A375 (cell line): ENCODE measurements around a stretch of chr7.

- RAMPAGE, long total RNA, result no peak
Observed at GRCh38 chr7:97733285-97733906, 1.5 kb downstream of the TAC1 start.

GRCh38 chr7:97971289-97972568 lies 18.3 kb downstream of the OCM2 start:
- RAMPAGE, long total RNA, result start-site peak on the minus strand at chr7:97972274-97972352, 352 and 423 reads in 2 replicates

DNA sequence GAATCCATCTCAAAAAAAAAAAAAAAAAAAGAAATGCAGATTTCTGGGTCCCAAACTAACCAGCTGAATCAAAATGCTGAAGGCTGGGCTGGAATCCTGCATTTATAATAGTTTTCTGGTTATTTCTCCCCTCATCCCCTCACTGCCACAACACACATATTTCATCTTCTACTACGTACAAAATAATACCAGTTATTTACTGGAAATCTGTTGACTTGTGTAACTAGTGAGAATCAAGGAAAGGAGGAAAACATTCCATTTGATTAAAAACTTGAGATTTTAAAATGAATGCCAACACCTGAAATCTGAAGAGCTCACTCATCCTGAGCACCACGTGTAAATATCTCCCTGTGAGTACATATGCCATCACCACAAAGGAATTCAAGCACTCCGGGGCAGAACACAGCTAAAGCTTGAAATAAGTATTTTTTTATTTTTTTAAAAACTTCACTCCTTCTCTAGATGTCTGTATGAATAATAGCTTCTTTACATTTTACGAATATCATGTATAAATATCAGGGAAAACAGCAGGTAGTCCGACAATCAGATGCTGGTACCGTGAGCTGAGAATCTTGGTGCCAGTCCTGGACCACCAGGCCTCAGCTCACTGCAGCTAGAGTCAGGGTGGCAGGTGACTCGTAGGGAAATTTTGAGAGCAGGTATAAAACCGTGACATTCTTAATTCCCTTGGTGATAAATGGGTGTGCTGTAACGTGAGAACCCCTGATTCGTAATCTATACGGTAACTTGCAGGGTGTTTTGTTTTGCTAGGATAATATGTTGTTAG lies 12.6 kb downstream of the LMTK2 start:
- RAMPAGE, long total RNA, result no peak

DNA sequence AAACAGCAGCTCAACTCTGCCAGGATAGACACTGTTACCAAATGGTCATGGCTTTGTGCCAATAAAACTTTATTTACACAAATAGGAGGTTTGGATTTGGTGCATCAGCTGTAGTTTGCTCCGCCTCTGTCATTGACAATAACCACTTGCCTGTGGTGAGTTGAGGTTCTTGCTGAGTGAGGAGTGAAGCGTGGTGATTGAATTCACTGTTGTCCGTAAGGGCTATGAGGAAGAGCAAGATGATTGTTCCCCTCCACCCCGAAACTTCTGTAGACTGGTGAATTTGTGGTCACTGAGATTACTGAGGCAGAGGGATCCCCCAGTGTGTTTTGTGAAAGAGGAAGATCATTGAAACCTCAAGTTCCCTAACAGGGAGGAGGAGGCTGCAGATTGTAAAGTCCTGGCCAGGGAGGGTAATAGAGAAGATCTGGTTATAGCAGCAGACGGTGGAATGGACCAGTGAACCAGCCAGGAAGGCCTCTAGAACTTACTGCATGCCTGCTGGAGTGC lies 31.0 kb downstream of the LMTK2 start:
- RAMPAGE, long total RNA, result no peak

GRCh38 chr7:98202336-98203090 lies 8.7 kb upstream of the BHLHA15 start:
- RAMPAGE, long total RNA, result no peak

DNA sequence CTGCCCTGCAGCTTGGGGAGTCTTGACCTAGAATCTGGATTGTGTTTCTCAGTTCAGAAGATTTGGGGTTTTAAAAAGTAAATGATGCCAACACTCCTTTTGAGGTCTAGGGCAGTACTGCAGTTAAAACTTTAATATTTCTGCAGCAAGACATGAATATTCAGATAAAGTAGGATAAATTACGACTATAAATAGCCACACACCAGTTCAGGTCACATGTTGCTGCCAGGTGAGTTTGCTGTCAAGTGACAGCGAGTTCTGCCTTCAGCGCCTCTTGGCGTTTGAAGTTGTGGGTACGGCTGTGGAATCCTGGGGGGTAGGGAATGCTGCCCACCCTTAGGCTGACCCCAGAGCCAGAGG lies 5.1 kb downstream of the BRI3 start:
- RAMPAGE, long total RNA, result no peak

GRCh38 chr7:98352272-98353106 lies 48.4 kb downstream of the BAIAP2L1 start:
- RAMPAGE, long total RNA, result no peak

- RAMPAGE, long total RNA, result no peak
Observed at GRCh38 chr7:98353971-98354461, 46.9 kb downstream of the BAIAP2L1 start.

DNA sequence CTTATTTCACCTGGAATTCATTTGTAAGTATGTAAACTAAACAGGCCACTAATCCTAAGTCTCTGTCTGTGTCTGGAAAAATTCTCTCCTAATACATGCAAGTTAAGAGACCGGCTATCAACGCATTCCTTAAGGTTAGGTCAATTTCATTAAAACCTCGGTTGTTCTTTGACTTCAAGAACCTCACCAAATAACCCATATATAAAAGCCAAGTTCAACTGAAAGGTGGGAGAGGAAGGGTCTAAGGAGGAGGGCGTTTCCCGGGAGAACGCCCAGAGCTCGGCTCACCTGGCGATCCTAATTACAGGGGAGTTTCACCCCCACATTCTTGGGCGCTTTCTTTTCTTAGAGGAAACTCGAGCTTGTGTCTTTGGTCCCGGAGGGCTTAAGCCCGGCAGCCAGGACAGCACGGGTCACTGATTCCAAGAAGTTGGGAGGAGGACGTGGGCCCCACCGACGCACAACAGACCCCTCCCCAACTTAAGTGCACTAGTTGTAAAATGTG lies 1.1 kb downstream of the BAIAP2L1 start:
- RAMPAGE, long total RNA, result no peak

GRCh38 chr7:98417273-98417954 lies 16.5 kb upstream of the BAIAP2L1 start:
- RAMPAGE, long total RNA, result no peak

DNA sequence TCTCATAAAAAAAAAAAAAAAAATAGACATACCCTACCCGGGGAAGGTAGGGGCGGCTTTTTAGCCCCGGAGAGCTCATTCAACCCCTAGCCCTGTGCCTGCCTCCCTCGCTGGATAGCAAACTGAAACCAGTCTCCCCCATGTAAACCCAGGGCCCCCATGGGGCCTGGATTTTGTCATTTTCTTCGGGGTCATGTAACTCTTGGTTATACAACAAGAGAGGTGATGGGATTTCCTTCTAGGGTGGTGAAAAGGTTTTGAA lies 18.8 kb upstream of the BAIAP2L1 start:
- RAMPAGE, long total RNA, result no peak

DNA sequence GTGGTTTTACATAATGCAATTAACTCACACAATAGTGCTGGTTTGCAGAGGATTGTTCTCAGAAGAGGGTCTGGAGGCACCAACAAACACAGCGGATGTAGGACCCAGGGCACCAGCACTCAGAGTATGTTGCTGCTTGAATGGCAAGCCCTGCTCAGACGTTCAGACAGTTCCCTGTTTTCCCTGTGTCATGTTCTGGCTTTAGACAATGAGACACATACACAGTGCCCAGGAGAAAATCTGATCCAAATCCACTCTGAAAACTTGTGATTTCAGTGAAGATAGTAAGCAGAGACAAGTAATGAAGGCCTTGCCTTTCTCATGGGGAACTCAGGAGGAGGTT lies 51.8 kb upstream of the NPTX2 start:
- RAMPAGE, long total RNA, result no peak

DNA sequence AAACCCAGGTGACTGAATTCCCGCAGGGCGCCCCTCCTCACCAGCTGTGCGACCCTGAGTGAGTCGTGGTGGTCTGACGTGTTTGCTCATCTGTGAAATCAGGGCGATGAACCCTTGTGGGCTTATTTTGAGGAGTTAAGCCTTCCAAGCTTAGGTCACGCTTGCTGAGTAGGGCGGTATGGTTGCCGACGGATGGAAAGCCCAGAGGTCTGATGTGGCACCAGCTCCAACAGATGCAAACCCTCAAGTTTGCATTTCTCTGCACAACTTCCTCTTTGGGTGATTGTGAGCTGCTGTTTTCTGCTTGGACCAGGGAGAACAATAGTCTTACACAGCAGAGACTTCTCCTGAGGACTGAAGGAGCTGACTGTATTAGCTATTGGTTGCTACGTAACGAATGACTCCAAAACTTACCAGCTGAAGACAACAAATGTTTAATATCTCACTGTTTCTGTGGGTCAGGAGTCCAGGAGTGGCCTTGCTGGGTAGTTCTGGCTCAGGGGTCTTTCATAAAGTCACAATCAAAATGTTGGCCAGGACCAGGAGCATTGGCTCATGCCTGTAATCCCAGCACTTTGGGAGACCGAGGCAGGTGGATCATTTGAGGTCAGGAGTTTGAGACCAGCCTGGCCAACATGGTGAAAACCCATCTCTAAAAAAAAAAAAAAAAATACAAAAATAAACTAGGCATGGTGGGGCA lies 25.1 kb downstream of the NPTX2 start:
- RAMPAGE, long total RNA, result no peak

GRCh38 chr7:98771965-98772577 lies 97.7 kb downstream of the TMEM130 start:
- RAMPAGE, long total RNA, result no peak

DNA sequence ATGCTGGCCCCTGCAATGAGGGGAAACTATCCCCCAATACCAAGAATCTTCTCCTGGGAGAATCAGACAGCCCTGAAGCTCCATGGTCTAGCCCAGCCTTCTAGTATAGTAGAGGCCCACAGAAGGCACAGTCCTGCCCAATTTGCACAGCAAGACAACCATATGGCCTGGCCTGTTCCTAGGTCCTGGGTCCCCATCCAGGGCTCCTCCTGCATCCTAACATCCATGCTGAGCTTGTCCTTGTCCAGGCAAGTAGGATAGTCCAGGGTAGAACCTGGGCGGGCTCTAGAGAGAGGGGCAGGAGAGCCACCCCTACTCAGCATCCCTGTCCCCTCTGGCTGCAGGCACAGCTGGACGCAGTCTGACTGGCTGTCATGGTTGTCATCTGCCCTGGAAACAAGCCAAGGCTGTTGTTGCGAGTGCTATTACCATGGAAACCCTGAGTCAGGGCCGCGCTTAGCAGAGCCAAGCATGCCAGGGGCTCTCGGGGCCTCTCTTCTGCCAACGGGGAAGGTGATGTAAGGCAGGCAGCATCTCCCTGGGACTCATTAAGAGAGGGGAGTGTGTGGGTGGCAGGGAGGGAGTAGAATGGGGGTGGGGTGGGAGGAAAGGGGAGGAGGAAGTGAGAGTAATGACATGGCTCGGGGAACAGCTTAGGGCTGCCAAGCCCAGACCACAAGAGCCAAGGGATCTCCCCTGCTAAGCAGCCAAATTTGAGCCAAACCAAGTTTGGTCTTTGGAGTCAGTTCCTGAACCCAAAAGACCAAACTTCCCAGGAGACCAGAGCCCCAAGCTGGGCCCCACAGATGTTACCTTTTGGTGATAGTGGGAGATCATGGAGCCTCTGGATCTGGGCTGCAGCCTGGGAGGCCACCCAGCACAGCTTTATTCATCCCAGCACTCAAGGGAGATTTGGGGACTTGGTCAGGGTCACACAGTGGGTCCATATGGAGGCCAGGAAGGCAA lies 67.7 kb downstream of the TMEM130 start:
- RAMPAGE, long total RNA, result no peak

DNA sequence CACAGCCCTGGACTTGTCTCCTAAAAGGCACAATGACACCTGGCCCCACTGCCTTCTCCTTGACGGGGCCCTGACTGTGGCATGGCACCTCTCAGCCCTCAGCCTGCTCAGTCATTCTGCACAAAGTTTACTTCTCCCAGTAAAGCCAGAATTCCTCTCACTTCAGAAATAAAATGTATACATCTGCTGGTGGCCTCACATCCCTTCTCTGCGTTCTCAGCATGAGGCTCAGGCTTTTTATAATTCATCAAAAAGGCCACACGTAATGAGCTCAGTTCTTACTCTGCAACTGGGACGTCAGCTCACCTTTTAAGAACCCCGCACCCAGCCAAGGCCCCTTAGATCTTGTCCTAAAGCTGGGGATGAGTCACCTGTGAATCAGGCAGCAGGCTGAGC lies 47.4 kb downstream of the TMEM130 start:
- RAMPAGE, long total RNA, result no peak

DNA sequence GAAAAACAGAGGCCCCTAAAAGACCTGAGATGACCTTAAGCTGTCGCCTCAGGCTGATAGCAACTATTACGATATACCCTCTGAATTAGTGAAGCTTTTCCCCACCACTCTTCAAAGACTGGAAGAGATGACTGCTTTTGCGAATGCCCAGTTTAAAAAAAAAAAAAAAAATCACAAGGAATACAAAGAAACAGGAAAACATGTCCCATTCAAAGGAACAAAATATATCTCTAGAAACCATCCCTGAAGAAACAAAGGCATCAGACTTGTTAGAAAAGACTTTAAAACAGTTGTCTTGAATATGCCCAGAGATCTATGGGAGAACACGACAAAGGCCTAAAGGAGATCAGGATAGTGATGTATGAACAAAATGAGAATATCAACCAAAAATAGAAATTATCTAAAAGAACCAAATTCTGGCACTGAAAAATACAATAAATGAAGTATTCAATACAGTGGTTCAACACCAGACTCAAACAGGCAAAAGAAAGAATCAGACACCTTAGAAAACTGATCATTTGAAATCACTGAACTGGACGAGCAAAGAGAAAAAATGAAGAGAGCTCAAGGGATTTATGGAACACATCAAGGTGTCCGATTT lies 120.9 kb downstream of the SMURF1 start:
- RAMPAGE, long total RNA, result no peak

GRCh38 chr7:99029067-99029824 lies 114.7 kb downstream of the SMURF1 start:
- RAMPAGE, long total RNA, result no peak

DNA sequence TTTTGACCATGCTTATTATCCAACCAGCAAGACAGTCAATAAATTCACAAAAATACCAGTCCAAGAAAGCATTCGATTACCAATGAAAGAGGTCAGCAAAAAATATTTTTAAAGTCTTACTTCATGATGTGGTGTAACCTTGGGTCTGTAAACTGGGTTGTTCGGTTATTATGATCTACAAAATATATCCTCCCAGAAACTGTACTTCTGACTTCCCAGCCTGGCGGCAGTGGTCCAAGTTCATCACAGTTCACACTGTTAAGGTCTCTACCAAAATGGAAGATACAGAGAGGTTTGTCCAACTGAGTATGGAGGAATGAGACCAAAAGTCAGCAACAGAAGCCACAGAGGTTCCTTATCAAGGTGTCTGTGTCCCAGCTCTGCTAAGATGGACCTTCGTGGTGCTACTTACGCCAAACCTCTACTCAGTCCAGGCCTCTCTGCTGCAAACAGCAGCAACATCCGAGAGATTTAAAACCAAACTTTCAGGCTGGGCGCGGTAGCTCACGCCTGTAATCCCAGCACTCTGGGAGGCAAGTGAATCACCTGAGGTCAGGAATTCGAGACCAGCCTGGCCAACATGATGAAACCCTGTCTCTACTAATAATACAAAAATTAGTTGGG lies 94.4 kb downstream of the SMURF1 start:
- RAMPAGE, long total RNA, result no peak

DNA sequence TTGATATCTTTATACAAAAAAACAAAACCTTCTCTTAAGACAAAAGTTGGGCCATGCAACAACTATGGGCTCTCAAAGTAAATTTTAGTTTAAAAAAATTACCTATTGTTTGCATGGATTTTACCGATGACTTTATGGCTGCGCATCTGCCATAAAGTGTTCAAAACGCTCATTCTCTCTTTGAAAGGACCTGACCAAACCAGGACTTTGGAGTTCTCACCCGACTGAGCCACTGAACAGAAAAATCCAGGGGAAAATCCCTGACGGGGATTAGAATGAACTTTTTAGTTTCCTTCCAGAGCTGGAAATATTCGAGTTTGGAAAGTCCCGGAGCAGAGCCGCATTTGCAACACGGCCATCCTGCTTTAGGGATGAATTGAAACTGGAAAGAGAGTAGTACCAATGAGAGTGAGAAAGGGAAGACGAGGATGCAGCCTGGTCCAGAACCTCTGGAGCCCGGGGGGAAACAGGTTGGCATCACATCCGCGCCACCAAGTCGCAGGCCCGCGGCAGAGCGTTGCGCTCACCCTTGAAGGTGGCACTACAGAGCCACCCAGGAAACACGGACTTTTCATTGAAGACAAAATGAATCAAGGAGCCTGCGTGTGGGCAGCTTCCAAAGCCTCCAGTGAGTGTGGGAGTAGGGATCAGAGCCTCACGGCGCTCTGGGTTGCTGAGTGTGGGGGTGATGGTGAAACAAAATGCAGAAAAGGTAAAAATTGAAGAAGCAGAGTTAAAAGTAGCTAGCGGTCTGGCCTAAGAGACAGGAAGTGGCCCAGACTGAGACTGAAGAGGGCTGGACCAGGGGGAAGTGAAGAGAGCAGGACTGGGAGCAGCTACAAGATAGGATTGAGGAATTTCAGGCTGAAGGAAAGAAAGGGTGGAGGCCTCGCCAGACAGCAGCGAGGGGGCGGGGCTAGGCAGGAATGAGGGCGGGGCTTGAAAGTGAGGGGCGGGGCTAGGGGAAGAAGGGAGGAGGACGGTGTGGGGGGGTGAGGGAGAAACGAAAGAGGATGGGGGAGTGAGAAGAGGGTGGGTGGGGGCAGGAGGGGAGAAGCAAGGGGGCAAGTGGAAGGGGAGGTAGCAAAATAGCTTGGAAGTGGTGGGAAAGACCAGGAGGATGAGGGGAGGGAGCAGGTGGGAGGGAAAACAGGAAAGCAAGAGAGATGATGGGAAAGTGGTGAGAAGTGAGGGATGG lies 1.9 kb downstream of the SMURF1 start:
- RAMPAGE, long total RNA, result no peak